Panc1 (cell line): Measurements from ENCODE around the genes CXCR6, CCR1 and CCR2.

DNA sequence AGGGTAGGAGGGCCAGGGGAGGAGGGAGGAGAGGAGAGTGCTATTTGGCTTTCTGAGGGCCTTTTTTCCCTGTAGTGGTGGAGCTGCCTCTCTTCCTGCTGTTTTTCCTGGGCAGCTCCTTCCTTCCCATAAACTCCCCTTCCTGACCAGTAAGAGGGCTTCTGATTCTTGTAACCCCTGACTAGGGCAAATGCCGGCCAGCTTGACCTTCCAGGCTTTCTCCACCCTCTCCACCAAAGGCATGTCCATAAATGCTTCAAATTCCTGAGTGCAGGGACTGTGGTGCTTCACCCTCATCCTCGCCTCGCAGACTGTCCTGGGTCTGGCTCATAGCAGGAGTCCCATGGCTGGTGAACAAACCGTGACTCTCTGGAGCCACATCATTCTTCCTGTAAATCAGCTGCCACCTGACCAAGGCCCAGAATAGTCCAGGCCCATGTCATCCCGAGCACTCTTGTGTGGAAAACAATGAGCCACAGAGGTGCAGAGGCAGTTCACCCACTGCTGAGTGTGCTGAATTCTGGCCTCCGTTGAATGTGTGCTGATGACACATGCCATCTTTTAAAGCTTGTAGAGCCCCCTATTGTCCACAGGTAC, 68.5 kb downstream of the ABHD5 start:
- RRBS, 2 experiments = no CpG with 5 or more reads among the region's 6 CpGs

GRCh38 chr3:43893736-43894686, 203.3 kb downstream of the ABHD5 start:
- RRBS, 2 experiments = 11 to 14% methylated on average over 17 to 19 of the region's 65 CpGs

- RRBS, 2 experiments = 9% methylated on average over 2 of the region's 36 CpGs; no CpG with 5 or more reads in 1 of the 2 experiments
Measured at GRCh38 chr3:43995672-43996105, 246.0 kb upstream of the TOPAZ1 start.

GRCh38 chr3:43996615-43997454, 244.9 kb upstream of the TOPAZ1 start:
- RRBS, 2 experiments = 3 to 8% methylated on average over 3 to 7 of the region's 54 CpGs

DNA sequence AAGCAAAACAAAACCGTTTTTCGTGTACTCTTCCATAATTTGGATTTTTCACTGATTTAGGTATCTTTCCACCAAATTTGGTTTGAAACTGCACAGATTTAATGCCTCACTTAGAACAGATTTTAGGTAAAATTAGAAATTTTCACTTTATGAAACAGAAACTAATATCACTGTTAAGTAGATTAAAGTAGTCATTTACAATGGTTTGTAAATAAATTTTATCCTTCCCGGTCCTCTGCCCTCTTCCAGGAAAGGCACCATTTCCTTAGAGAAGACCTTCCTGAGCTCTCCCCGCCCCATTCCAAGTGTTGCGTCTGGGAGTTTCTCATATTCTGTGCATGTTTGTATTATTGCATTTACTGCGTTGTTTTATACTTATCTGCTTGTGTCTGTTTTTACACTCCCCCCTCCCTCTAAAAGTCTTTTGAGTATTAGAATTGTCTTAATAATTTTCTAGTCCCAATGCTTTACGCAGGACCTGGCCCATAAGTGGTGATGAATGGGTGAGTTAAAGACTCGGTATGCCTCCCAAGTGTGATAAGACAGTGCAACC, 948 bp downstream of the TCAIM start:
- RRBS, 2 experiments = no CpG with 5 or more reads among the region's 8 CpGs

GRCh38 chr3:44447037-44447905, 30.2 kb downstream of the ZNF445 start:
- RRBS, 2 experiments = no CpG with 5 or more reads among the region's 11 CpGs

GRCh38 chr3:44658538-44659310, 10.2 kb downstream of the ZNF35 start:
- RRBS, 2 experiments = no CpG with 5 or more reads among the region's 7 CpGs

DNA sequence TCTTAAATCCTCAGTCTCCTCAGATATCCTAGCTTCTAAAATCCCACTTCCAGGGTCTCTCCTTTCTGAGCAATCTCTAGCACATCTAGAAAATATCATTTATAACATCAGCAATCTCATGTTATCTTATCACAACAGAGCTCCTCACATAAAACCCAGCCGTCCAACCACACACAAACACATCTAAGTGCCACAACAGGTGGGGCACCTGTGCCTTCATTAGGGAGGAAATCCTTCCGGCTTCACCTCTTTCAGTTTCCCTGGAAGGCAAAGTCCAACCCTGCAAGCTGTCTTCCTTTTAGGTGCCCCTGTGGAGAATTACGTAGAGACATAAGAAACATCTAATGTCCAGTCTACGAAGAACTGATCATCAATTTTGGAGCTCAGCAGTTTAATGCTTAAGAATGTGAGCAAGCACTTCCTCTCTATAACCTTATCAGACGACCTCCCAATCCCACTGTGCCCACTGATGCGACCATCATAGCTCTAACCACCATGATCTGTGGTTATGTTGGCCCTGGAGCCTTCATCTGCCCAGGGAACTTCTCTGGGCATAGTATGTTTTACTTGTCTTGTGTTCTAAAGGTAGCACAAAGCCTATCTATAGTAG, 1.5 kb downstream of the ZDHHC3 start:
- RRBS, 2 experiments = no CpG with 5 or more reads among the region's 6 CpGs

GRCh38 chr3:45000625-45001384, 24.8 kb downstream of the EXOSC7 start:
- RRBS, 2 experiments = no CpG with 5 or more reads among the region's 11 CpGs

GRCh38 chr3:45033857-45034487, 7.9 kb downstream of the CLEC3B start:
- RRBS, 2 experiments = no CpG with 5 or more reads among the region's 10 CpGs

GRCh38 chr3:45144209-45144652, 1.9 kb downstream of the CDCP1 start:
- RRBS, 2 experiments = no CpG with 5 or more reads among the region's 2 CpGs

DNA sequence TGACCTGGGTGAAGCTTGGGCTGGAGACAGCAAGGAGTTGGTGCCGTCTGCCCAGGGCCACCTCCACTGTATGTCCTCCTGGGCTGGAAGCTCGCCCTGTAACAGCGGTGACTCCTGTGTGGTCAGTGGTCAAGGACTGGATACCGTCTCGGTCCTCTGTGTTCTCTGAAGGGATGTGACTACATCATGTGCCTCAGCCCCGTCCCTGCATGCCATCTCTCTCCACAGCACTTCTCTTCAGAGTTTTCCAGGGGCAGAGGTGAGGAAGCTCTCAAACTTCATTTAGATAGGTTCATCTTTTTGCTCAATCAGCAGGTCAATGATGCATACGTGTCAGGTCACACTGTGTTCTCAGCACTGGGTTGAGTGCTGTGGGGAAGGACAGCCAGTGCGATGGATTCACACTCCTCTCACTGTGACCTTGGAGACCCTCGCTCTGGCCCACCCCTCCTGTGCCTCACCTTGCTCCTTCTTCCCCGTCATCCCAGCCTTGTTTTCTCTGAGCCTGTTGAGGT, 9.6 kb downstream of the LIMD1 start:
- RRBS, 2 experiments = no CpG with 5 or more reads among the region's 10 CpGs

- RRBS, 2 experiments = no CpG with 5 or more reads among the region's 1 CpG
Measured at GRCh38 chr3:45920430-45920803, 22.8 kb upstream of the CXCR6 start.

DNA sequence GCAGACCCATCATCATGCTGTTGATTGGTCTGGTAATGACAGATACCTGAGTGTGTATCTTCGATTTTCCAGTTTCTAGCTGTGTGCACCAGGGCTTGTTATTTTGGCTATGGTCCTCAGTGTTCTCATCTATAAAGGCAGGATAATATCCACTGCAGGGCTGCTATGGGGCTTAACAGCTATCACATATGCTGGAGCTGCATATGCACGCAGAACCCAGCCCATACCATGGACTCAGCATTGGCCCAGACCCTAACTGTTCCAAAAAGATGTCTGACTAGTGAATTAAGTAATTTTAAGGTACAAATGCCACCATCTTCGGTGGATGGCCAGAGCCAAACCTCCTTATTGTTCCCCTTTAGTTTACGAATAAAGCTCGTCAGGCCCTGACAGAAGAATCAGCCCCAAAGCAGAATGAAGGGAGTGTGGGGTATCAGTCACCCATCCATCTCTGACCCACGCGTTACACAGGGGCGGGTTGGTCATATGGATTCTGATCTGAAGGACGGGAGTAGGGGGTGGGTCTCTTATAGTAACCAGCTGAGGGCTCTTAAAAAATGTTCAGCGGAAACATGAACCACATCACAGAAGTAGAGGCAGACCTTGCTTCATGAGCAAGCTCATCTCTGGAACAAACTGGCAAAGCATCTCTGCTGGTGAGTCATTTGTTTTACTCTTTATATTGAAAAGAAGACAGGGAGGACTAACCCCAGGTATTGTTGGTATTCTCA, at the start of gene CXCR6:
Gene CXCR6, plus strand, starts transcription at position 580 of the 731 bp plus-strand sequence.
- RRBS, 2 experiments = no CpG with 5 or more reads among the region's 10 CpGs

DNA sequence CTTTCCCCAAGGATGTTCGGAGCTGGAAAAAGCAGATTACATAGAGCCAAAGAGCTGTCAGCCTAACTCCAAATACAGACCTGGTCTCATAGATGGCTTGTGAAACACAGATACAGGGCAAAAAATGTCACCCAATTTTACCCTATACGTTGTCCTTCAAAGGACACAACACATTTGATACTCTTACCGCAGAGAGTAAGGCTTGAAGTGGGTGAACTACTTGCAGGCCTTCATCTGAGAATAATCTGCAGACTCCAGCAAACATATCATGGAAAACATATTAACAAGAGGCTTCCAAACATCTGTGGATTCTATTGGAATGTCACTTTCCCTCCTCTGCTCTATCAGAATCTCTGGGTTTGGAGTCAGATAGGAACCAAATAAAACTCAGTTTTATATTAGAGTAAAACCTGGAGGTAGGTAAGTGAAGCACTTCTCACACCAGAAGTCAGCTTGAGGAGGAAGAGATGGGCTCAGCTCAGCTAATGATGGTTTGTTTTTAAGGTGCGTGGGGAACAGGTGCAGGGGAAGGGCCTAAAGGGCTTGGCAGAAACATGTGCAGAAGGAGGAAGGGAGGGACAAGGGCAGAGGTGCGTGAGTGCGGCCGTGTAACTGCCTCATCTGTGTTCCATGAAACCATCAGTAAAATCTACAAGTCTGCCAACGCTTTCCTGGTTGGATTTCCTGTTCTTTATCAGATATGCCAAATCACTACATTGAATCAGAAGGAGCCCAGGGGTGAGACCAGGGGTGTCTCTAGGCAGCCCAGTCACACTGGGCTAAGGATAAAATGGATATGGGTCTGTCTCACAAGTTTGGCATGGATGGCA, 20.1 kb downstream of the FYCO1 start:
- RRBS, 2 experiments = no CpG with 5 or more reads among the region's 8 CpGs

DNA sequence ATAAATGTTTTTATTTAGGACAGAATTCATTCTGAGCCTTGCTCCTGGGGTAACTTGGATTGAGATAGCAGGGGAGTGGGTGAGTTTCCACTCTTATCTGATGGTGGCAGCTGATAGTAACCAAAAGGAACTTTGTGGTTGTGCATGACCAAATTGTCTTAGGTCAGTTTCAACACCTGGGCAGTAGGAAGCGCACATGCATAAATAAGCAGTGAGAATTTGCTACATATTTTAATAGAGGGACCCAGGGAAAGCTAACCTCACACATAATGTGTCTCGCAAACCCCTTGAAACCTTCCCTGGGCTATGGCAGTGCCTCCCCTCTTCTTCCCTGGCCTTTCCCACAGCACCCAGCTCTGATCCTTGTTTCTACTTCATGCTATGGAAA, 65.4 kb upstream of the XCR1 start:
- RRBS, 2 experiments = no CpG with 5 or more reads among the region's 2 CpGs

GRCh38 chr3:46206197-46206637, 1.9 kb downstream of the CCR1 start:
- RRBS, 2 experiments = no CpG with 5 or more reads among the region's 3 CpGs

DNA sequence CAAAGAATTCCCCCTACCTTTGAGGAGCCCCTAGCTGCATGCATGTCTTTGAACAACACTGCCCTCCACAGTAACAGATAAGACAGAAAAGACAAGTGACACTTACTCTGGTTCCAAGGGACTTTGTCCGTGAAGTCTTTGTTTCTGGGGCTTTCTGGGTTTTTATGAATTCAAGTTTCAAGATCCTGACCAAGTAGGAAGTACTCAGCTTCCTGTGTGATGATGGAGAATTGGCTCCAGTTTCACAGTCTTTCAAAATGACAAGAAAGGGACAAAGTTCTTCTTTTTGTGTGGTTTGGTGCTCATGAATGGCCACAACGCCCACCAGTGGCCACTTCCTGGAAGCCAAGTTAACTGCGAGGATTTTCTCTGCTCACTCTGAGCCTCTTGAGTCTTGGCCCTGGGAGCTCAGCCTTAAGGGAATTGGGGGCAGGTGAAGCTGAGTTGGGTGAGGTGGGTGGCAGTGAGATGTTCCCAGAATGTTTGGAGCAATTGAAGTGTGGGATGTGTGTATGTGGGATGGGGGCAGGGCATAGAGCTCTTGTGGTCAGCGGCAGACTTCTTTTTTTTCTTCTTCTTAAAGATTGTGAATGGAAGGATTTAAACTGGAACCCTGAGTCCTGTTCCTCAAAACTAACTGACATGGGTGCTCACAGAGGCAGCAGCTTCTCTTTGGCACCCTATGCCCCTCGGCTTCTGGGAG, at the start of gene CCR1:
Gene CCR1, minus strand, starts transcription at position 138 of the 703 bp plus-strand sequence.
- RRBS, 2 experiments = no CpG with 5 or more reads among the region's 5 CpGs

- RRBS, 2 experiments = no CpG with 5 or more reads among the region's 3 CpGs
Measured at GRCh38 chr3:46353942-46354294, at the start of gene CCR2. CCR2 (plus strand) TSS chr3:46354111.

GRCh38 chr3:46368501-46368986, 2.2 kb upstream of the CCR5 start:
- RRBS, 2 experiments = no CpG with 5 or more reads among the region's 8 CpGs